Colonic mucosa (tissue), 1 donor: ENCODE measurements around the genes FBXO33, LRFN5, FSCB and ARF6.

GRCh38 chr14:39275480-39276315 lies 42.0 kb downstream of the MIA2 start:
- PRO-cap, result no peak

GRCh38 chr14:39432049-39433146 lies at the start of gene FBXO33:
FBXO33 (minus strand) TSS chr14:39432433.
- PRO-cap, result unidirectional peak, minus-strand start at chr14:39432145; bidirectional peak, plus-strand start at chr14:39432687, minus-strand start at chr14:39432422; bidirectional peak, plus-strand start at chr14:39433005, minus-strand start at chr14:39432871

DNA sequence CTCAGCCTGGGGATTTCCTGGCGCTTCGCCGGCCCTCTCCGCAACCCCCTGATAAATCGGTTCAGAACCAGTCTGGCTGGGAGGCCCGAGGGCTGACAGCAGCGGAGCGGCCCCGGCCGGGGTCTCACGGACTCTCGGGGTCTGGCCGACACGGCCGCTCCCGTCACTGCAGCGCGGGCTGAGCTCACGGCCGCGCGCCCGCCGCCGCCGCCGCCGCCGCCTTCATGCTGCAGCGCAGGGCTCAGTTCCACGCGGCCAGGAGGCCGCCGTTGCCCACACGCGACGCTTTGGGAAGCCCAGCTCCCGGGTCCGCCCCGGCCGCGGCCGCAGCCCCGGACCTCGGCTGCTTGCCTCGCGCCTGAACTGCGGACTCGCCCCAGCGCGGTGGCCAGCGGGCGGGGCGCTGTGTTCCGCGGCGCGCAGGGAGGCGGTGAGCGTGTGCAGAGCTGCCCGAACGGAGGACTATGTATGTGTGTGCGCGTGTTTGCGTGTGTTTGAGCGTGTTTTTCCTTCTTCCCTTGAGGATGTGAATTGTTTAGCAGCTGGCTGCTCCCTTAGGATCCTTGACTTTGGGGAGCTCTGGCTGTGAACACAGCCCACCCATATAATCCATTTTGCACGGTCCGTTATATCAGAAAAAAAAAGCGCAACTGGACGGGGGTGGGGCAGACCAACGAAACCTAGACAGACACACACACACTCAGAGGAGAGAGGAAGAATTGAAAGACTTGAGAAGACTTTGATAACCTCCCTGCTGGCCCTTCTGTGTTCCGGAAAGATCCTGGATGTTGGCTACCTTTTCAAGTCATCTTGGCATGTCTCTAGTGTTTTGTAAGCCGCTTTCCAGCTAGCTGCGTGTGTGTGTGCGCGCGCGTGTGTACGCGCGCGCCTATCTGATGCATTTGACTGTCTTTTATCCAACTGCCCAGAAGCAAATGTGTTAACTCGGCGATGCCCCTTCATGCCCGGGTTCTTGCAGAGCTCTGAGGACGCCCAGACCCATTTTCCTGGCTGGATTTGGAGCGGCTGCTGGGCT lies at the start of gene LRFN5:
Gene LRFN5 (plus strand): TSS at position 207 of the 1,036 bp plus-strand sequence.
- PRO-cap, result no peak

- PRO-cap, result no peak
Measured at GRCh38 chr14:42414285-42414884, 807.7 kb downstream of the LRFN5 start.

GRCh38 chr14:44506995-44507592 lies at the start of gene FSCB:
FSCB (minus strand) TSS chr14:44507283.
- PRO-cap, result no peak

GRCh38 chr14:44798361-44798897 lies 98.6 kb upstream of the C14orf28 start:
- PRO-cap, result no peak

DNA sequence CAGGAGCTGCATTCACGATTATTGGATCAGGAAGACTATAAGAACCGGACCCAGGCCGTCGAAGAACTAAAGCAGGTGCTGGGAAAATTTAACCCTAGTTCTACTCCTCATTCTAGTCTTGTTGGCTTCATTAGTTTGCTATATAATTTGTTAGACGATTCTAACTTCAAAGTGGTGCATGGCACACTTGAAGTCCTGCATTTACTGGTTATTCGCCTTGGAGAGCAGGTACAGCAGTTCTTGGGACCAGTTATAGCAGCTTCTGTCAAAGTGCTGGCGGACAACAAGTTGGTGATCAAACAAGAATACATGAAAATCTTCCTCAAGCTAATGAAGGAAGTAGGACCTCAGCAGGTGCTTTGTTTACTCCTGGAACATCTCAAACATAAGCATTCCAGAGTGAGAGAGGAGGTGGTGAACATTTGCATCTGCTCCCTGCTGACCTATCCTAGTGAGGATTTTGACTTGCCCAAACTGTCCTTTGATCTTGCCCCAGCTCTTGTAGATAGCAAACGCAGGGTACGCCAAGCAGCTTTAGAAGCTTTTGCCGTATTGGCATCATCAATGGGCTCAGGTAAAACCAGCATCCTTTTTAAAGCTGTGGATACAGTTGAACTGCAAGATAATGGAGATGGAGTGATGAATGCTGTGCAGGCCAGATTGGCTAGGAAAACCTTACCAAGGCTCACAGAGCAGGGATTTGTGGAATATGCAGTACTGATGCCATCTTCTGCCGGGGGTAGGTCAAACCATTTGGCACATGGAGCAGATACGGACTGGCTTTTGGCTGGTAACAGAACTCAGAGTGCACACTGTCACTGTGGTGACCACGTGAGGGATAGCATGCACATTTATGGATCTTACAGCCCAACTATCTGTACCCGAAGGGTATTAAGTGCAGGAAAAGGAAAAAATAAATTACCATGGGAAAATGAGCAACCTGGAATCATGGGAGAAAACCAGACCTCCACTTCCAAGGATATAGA lies 1.8 kb downstream of the TOGARAM1 start:
- PRO-cap, result no peak

GRCh38 chr14:45249781-45250664 lies 3.0 kb downstream of the MIS18BP1 start:
- PRO-cap, result no peak

DNA sequence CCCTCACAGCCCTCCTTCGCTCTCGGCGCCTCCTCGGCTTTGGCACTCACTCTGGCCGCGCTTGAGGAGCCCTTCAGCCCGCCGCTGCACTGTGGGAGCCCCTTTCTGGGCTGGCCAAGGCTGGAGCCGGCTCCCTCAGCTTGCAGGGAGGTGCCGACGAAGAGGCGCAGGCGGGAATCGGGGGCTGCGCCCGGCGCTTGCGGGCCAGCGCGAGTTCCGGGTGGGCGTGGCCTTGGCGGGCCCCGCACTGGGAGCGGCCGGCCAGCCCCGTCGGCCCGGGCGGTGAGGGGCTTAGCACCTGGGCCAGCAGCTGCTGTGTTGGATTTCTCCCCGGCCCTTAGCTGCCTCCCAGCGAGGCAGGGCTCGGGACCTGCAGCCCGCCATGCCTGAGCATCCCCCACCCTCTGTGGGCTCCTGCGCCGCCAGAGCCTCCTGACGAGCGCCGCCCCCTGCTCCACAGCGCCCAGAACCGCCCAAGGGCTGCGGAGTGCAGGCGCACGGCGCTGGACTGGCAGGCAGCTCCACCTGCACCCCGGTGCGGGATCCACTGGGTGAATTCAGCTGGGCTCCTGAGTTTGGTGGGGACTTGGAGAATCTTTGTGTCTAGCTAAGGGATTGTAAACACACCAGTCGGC lies 48.9 kb downstream of the MDGA2 start:
- PRO-cap, result no peak

GRCh38 chr14:47673834-47674849 lies 1.3 kb downstream of the MDGA2 start:
- PRO-cap, result no peak

DNA sequence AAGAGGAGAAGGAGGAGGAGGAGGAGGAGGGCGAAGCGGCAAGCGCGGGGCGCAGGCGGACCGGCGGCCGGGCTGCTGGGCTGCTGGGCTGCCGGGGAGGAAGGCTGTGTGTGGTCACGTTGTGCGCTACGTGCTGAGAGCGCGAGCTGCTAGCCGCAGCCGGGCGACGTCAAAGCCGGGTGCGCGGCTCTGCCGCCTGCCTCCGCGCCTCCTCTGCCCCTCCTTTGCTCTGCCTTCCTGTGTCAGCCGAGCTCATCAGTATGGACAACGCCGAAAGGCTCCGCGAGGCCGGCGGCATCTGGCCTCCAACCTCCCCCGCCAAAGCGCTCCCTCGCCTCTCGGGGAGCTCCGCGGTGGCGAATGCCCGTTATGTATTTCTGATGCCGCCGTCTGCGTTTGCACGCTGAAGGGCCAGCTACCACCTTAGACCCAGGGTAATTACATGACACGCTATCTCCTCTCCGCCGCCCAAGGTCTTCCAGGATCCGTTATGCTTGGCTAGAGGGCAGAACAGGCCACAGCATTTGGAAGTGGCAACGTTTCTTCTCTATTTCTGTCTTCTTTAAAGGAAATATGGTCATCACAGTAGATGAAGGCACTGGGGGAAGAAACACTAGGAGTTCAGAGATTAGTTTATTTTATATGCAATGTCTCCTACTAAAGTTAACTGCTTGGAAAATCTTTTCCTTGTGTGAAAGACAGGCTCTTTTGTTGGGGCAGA lies 739 bp upstream of the MDGA2 start:
- PRO-cap, result no peak

DNA sequence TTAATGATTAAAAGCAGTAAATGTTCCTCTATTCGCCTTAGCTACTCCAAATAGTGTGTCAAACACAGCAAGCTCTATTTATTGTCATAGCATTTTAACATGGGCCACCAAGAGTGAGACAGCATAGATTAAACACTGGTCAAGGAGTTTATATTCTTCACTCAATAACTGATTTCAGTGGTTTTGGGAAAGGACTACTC lies 658.2 kb upstream of the MDGA2 start:
- PRO-cap, result no peak

GRCh38 chr14:49584288-49585267 lies 1.6 kb downstream of the RPS29 start:
- PRO-cap, result no peak

- PRO-cap, result no peak
Measured at GRCh38 chr14:49771576-49772068, 3.7 kb downstream of the KLHDC2 start.

DNA sequence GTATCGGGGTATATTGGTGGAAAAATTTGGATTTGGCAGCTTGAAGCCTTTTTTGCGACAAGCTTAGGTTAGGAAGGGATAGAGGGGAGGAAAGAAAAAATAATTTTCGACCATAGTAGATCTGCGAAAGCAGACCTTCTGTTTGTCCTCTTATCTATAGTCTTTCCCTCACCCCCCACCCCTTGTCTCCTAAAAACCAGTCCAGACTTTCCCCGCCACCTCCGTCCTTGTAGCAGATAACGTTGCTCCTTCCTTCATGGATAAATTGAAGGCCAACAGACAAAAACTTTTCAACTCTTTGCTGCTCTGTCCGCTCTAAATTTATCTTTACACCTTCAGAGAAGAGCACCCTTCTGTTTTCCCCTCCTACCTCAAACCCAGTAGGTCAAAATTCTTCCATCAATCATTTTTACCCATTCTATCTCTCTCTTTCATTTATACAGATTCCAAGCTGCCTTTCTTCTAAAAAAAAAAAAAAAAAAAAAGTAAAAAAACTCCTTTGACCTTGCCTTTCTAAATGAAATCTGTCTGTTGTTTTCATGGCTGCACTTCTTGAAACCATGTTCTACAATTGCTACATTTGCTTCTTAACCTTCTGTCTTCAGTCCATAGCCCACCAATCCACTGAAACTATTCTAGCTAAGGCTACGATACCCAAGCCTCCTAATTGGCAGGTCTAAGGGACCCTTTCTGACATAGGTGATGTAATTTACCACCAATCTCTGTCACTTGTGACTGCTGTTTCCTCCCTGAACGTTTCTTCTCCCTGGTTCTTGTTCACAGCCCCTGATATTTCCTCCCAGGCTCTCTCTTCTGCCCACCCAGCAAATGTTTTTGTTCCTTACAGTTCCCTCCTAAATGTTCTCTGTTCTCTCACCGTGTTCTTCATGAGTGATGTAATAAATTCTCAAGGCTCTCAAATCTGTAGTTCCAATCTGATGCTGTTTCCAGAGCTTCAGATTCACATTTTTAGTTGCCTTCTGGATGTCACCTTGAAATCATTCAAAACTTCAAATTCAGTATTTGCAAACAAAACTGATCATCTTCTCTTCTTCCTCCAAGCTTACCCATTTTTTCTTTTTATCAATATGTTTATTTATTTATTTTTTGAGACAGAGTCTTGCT lies 11.2 kb upstream of the NEMF start:
- PRO-cap, result no peak

GRCh38 chr14:49888375-49888920 lies 4.4 kb upstream of the ARF6 start:
- PRO-cap, result unidirectional peak, plus-strand start at chr14:49888523; unidirectional peak, plus-strand start at chr14:49888555; unidirectional peak, plus-strand start at chr14:49888647

GRCh38 chr14:49892793-49893185 lies at the start of gene ARF6:
ARF6 (plus strand) TSS chr14:49893082.
- PRO-cap, result bidirectional peak, plus-strand start at chr14:49893107, minus-strand start at chr14:49892900

DNA sequence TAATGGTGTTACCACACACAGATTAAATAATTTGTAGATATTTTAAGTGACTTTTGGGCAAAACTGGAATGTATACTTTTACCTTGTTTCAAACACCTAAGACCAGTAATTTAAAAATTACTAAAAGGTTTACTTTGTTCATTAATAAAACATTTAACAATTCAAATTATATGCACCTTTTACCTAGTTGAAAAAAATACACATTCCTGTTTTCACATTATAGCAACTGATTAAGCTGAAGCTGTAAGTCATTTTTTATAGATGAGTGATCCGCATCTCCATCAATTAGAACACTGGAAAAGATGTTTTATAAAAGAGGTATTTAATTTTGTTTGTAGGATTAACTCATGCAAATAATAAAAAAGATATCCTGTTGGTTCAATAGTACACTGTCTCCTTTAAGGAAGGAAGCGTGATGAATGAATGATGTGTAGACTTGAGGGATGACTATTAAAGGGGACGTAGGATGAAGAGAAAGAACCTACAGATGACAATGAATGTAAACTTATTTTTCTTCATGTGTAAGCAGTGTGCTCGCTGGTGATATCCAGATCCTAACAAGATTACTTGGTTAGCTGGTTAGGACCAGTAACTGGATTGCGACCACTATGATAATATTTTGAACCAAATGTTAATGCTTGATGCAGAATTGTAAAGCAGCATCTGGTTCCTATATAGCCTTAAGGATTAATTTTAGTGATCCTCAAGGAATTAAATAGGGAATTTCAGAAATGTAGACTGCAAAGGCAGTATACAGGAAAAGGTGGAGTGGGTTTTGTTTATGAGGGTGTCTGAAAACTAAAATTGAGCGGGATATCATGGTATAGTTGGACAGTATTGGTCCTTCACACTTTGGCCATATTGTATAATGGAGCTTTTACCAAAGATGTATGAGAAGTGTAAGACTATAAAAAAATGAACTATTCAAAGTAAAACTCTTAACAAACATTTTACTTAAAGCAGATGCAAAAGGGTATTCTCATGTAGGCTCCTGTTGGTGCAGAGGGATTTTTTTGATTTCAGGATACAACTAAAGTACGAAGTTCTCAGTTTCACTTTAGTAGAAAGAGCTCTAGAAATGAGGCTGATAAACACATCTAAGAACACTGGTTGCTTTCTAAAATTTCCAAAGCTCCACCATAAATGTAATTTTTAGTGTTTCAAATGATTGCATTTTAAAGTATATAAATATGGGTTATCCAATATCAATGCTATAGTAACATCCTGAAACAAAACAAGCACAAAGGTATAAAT lies 2.7 kb downstream of the ARF6 start:
- PRO-cap, result no peak

GRCh38 chr14:49946312-49947134 lies 53.6 kb downstream of the ARF6 start:
- PRO-cap, result no peak

DNA sequence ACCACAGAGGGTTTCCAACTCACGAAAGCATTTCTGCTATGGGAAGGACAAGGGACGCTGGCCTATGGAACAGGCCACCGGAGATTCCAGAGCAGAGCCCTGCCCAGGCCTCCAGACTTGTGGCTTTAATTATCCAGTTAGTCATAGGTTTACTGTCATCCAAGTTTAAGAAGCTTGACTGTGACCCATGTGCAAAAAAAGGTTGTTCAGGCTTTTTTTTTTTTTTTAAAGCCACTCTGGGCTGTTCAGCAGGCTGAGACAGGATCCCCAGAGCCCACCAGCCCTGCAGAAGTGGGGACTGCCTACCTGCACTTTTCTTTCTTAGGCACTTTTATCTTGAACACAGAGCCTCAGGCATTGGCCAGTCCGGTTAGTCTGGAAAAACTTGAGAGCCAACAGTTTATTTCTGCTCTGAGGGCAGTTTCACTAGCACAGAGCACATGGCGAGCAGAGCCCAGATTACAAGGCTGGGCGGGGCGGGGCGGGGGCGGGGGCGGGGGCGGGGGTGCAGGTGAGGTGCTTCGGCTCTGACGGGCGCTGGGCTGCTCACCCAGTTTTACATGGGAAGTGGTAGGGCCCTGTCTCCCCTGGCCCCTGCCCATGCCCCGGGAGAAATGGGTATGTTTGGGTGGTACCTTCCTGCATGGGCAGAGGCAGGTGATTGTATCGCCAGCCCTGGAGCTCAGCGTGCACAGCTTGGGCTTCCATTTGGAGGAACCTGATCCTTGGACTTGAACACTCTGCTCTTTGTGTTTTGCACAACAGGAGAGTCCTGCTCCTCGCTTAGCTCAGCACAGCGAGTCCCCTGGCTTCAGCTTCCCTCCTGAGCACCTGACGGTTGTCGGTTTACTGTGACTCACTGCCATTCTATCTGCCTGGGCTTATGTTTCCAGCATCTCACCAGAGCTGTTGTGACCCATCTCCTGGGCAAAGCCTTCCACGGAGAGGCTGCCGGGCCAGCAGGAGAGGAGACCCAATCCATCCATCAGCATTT lies 108.3 kb downstream of the ARF6 start:
- PRO-cap, result bidirectional peak, plus-strand start at position 248 of the sequence, minus-strand start at position 143 of the sequence; bidirectional peak, plus-strand start at position 553 of the sequence, minus-strand start at position 377 of the sequence; bidirectional peak, plus-strand start at position 900 of the sequence, minus-strand start at position 790 of the sequence